Right common carotid artery plus branches (tissue), 1 donor: Measurements from ENCODE around the gene RIMS1.

DNA sequence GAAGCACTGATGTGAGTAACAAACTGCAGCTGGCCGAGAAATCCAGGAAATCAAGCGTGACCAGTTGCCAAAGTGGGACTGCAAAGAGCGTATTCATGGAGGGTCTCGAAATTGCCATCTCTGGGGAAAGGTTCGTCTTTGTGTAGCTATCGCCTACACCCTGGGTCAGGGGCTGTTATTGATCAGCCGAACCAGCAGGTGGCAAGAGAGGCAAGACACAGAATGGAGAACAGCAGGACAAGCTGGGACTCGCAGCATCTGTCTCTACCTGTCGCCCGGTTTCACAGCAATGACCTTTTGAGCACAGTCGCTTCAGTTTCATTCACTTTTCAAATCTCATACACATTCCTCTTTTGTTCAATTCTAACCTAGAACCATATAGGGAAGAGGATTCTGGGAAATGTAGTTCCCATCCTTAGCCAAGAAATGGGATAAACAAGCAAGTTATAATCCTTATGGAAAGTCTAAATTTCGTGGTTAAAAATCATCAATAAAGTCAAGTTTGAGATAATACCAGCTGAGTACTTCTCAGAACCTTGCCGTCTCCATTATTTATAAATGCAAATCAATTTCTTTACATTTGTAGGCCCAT lies 26.4 kb downstream of the PTP4A1 start:
- PRO-cap: no peak

- PRO-cap: no peak
Measured at GRCh38 chr6:63711429-63711886, 75.9 kb downstream of the PHF3 start.

GRCh38 chr6:63712792-63713741 lies 77.5 kb downstream of the PHF3 start:
- PRO-cap: no peak

GRCh38 chr6:63806988-63807432 lies 171.4 kb downstream of the PHF3 start:
- PRO-cap: no peak

DNA sequence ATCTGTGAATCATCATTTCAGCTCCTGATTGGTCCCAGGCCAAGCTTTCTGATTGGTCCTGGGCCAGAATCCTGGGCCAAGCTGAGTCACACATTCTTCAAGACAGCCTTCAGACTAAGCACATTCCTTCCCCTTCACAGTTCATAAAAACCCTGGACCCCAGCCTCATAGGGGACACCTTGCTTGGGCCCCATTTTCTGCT lies 231.1 kb upstream of the EYS start:
- PRO-cap: no peak

GRCh38 chr6:68407519-68407749 lies 227.6 kb upstream of the ADGRB3 start:
- PRO-cap: no peak

DNA sequence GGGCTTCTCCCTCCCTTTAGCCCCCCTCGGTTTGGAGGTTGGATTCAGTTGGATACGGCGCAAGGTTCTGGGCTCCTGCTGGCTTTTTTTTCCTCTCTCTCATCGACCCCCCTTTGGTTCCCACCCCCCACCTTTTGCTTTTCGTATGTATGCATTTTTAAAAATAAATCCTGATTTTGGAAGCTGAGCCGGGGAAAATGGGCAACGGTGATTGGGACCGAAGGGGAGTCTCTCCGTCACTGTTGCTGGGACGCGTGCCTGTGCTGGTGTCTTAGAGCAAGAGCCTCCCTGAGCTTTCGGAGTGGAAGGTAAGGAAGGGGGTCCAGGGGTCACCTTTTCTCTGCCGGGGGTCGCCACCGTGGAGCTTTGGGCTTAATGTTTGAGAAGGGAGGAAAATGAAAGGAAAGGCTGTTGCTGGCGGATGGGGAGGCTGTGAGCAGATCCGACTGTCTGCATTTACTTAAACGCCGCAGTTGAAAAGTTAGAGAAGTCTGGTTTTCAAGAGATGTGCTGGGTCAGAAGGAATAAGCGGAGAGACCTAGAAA lies 683 bp downstream of the ADGRB3 start:
- PRO-cap: unidirectional peak, plus-strand start at position 239 of the sequence

DNA sequence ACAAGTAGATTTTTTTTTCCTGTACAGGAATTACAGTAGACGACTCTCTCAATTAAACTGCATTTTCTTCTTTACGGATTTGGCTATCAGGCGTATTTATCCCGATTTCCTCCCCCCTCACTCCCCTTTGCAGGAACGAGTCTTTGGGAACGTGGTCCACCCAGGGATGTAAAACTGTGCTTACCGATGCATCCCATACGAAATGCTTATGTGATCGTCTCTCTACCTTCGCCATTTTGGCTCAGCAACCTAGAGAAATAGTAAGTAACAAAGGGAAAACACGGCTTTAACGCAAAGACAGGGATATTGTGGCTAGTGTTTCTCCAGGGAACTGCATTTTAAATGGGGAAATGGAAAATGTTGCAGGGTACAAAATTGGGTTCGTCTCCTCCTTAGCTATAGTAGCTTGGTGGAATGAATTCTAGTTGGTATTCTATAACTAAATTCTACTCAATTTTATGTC lies 563.6 kb downstream of the LMBRD1 start:
- PRO-cap: no peak

DNA sequence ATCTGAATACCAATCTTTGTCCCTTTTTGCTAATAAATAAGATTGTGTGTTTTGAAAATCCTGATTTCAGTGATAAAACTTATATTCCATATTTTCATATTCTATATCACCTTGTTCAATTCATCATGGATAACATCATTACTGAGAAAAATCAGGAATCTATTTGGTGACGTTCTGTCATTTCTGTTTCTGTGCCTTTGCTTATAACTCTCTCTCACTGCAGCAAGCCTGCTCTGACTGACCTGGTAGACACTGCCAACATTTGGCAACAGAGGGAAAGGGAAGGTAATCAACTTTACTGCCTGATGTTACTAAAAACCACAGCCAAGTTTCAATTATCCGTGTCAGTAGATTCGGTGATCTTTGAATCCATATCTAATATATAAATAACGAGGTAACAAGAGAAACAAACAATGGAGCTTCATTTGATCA lies 502.0 kb downstream of the LMBRD1 start:
- PRO-cap: no peak

GRCh38 chr6:70241727-70242652 lies 60.9 kb downstream of the COL9A1 start:
- PRO-cap: no peak

GRCh38 chr6:70669160-70669614 lies 1.5 kb downstream of the SMAP1 start:
- PRO-cap: no peak

DNA sequence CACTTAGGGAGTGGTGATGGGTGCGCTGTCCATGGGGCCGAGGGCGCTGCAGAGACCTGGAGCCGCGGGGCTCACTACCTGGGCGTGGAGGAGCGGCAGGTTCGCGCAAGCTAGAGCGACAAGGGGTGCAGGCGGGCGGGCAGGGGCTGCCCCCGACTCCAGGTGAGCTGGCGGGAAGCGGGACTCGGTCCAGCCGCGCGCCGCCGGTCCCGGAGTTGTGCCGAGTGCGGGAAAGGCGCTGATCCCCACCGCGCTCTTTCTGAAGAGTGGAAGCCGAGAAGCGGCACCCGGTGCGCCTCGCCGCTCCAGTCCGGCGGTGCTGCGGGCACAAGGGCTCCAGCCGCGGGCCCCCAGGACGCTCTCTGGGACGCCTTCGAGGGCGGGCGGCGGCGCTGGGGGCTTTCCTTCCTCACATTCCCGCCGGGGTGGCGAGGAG lies 326 bp downstream of the B3GAT2 start:
- PRO-cap: no peak

DNA sequence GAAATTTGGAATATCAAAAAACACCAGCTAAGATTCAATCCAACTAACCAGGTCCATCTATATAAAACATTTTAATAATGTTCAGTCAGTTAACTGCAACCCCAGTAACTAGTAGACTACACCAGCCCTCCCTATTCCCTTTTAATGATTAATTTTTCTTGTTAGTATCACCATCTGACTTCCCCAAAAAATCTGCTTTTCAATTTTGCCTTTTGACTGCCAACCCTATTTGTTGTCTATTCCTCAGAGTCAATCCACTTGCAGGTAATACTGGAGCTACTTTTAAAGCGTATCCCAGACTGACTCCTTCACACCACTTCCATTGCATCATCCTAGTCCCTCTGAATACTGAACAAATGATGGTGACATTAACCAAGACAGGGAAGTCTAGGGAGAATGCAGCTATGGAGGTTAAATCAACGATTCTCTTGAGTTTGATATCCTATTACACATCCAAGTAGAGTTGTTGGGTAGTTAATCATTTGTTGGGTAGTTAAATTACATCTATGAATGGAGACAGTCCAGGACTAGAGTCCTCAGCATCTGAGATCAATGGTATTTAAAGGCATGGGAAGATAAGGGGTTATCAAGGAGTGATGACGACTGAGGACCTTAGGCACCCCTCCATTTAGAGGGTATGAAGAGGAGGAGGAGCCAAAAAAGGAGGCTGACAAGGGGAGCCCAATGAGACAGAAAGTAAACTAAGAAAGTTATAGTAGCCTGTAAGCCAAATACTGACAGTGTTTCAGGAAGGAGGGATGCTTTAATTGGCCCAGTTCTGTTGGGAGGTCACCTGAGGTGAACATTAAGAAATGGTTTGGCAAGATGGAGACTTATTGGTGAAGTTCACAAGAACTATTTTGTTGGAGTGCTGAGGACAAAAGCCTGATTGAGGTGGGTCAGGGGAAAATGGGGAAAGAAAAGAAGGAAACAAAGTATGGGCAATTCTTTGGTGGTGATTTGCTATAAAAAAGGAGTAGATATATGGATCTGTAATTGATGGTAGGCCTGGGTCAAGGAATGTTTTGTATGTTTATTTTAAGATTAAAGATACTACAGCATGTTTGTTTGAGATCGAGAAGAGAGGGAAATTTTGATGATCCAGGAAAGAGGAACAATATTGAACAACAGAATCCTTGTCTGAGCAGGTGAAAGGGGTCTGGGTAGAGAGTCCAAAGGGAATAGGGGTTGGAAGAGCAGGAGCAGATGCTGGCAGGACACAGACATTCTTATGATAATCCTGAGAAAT lies 2.3 kb downstream of the OGFRL1 start:
- PRO-cap: no peak

DNA sequence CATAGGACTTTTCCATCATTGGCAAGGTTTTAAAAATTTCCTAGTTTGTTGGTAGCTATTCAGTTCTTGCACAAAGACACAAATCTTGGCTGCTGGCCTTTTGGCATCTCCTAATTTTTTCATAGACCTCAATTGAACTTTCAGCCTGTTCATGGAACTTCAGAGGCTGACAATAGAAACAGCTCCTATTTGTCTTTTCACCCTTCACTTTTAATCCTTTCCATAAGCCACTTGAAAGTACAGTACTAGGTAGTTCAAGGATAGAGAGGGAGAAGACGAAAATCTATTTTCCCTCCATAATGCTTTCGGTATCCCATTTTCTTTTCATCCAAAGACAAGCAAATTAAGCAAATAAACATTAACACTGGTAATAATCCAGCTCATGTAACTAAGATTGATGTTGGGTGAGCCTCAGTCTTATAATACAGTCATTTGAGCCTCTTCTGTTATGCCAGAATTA lies 61.7 kb downstream of the OGFRL1 start:
- PRO-cap: no peak

DNA sequence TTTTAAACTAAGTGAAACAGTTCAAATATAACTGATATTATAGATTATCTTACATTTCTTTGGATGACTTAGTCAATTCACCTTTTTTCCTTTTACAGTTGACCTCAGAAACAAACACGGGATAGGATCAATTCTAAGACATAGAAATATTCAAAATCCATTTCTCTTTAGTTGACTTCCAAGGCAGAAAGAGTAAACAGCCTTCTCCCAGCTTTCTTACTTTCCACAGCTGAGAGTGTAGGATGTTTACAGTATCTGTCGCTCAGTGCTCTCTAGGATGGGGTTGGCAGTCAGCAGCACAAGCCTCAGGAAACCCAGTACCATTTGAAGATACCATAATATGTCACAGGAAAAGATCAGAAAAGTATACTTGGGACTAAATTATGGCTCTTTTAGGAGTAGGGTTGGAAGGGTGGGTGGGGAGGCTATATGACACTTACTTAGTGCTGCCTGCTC lies 88.2 kb downstream of the OGFRL1 start:
- PRO-cap: no peak

- PRO-cap: no peak
Measured at GRCh38 chr6:71406063-71407363, 117.9 kb downstream of the OGFRL1 start.

- PRO-cap: no peak
Measured at GRCh38 chr6:71473767-71474458, 185.3 kb downstream of the OGFRL1 start.

GRCh38 chr6:71886196-71887476 lies at the start of gene RIMS1:
RIMS1 (plus strand) TSS chr6:71886550.
- PRO-cap: no peak

GRCh38 chr6:72274253-72274572 lies 347.7 kb upstream of the KCNQ5 start:
- PRO-cap: no peak

- PRO-cap: no peak
Measured at GRCh38 chr6:72560426-72561235, 61.2 kb upstream of the KCNQ5 start.